RPMI7951 (cell line): Measurements from ENCODE around the gene BCL2L14.

- RAMPAGE, long total RNA: no peak
These were observed 30.9 kb upstream of the BCL2L14 start for GRCh38 chr12:12039767-12040268.

GRCh38 chr12:12070752-12071747, at the start of gene BCL2L14:
Gene BCL2L14 (plus strand): TSS chr12:12070939.
- RAMPAGE, long total RNA: no peak

DNA sequence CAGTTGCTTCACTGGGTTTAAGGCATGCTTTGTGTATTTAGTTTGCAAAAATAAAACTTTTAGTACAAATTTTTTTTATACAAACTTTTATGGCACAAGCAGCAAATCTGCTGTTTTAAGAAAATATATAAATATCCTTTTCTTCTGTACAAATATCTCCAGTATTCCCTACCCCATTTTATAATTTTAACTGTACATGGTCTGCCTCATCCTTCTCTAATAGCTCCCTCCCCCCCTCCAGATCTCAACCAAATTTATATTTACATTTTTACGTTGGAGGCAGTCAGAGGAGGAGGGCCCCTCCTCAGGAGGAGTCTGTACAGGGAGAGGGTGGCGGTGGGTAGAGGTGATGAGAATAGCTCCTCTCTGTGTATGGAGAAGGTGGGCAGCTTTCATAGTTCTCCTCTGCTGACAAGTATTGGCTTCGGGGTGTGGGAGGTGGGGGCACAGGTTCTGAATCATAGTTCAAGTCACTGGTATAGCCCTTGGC, 50.1 kb downstream of the BCL2L14 start:
- RAMPAGE, long total RNA: no peak

DNA sequence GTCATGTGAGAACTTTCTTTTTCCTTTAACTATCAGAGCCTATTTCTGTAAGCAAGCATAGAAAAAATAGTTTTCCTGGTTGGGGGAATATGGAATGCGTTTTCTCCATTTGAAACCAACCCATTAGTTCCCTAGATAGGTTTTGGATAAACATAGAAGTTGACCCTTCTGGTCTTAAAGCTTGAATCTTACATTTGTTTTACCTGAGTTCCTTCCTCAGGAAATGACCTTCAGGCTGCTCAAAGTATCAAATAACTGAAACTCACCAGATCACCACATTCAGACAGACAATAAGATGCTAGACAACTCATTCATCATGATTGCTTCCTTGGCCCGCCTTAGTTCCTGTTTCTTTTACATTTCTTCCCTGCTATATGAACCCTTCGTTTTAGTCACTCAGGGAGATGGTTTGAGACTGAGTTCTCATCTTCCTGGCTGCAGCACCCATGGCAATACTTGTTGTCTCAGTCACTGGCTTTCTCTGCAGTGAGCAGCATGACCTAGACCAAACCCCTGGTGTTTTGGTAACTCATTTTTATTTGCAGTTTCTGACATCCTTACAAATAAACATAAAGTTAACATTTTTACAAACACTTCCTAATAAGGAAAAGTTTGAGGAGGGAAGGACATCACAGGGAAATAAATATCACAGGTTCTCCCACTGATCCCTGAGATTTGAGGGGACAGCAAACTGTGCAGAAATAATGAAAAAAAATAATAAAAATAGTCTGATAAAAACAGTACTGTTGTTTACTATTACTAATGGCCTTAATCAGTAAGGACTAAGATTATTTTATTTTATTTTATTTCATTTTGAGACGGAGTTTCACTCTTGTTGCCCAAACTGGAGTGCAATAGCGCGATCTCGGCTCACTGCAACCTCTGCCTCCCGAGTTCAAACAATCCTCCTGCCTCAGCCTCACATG, 52.0 kb downstream of the LRP6 start:
- RAMPAGE, long total RNA: no peak

DNA sequence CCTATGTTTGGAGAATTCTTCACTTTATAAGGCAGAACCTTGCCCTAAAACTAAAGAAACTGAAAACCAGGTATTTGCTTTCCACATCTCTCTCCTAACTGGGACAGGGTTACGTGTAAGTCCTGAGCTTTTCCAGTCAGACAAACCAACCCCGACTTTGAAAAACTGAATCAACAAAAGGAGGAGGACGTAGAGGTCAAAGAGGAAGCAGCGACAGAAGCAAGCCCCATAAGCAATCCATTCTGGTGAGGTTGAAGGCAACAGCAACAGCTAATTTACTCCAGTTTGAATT, 47.2 kb downstream of the LRP6 start:
- RAMPAGE, long total RNA: no peak

DNA sequence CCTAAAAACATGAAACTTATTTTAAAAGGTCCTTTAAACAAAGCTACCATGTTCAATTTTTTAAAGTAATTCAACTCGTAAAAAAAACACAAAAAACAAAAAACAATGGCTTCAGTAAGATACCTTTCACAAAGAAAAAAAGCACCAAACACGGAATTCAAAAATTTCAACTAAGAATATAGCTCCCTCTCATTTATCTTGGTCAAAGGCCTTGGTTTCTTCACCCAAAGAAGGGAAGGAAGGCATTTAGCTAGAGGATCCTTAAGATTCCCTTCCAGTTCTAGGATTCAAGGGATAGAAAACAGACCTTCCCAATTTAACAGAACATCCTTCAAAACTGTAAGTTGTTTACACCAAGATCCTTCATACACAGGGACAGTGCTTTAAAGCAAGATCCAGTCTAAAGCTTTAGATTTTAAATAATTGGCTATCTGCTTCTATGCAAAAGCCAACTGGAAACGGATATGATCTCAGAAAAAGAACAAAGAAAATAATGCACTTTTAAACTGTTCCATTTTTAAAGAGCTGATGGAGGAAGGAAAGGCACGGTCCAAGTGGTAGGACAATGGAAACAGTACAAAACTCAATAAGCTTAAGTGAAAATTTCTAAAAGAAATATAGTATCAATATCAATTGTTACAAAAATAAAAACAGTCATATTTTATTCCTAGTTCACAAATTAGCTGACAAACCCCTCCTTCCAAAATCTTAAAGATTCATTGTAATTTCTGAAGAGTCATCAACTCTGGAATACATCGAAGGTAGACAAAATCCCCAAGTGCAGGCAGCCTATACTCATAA, 27.8 kb downstream of the LRP6 start:
- RAMPAGE, long total RNA: no peak

- RAMPAGE, long total RNA: no peak
These were observed 2.6 kb downstream of the LRP6 start for GRCh38 chr12:12264268-12264676.

- RAMPAGE, long total RNA: no peak
These were observed 1.4 kb downstream of the LRP6 start for GRCh38 chr12:12265357-12265992.

DNA sequence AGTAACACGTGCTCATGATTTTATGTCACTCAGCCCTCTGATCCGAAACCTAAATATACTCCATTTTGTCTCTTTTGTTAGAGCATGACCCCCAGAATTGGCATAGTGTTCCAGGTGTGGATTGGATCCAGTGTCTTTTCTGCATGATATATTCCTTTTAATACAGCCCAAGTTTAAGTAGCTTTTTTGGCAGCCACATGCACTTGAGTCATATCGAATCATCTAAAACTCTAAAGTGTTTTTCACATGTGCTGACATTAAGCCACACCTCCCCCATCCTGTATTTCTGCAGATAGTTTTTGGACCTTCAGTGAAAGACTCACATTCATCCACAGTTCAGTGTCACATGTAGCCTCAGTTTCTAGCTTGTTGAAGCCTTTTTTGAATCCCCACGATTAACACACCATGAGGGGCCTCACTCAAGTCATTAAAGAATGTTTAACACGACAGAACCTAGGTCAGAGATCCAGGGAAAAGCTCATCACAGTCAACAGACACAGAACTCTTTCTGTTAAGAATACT, 30.7 kb downstream of the BORCS5 start:
- RAMPAGE, long total RNA: no peak

DNA sequence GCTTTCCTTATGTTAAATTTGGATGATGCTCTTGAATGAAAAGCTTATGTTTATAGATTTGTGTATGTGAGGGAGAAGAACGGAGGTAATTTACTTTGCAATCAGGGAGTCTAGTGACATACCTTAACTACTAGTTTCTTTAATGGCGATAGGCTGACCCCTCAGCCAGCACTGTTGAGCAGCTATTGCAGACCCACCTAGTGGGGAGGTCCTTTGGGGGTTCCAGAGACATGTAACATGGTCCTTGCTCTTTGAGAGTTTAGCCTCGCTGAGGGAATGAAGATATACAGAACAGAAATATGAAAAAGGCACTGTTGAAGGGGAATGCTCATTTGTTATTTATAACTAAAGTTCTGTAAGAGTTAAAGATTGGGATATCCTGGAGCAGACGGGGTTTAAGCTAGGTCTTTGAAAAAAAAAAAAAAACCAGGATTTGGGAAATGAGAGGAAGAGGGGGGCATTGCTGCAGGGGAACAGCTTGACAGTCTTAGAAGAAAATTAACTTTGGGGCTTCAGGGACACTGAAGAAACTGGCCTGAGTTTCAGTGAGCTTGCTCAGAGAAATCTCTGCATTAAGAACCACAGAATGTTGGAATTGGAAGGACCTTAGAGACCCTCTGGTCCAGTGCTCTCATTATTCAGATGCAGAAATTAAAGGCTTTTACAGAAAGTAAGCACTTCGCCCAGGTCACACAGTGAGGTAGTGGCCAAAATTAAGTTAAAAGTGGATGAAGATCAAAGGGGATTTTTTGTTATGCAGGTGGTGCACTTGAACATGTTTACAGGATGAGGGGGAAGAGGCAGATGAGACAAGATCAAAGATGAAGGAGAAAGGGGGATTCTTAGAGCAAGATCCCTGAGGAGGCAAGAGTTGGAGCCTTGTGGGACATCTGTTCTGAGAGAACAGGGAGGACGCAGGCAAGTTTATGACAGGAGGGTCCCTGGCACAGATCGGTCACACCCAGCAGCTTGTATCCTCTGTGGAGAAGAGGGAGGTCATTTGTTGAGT, 83.6 kb downstream of the BORCS5 start:
- RAMPAGE, long total RNA: no peak

DNA sequence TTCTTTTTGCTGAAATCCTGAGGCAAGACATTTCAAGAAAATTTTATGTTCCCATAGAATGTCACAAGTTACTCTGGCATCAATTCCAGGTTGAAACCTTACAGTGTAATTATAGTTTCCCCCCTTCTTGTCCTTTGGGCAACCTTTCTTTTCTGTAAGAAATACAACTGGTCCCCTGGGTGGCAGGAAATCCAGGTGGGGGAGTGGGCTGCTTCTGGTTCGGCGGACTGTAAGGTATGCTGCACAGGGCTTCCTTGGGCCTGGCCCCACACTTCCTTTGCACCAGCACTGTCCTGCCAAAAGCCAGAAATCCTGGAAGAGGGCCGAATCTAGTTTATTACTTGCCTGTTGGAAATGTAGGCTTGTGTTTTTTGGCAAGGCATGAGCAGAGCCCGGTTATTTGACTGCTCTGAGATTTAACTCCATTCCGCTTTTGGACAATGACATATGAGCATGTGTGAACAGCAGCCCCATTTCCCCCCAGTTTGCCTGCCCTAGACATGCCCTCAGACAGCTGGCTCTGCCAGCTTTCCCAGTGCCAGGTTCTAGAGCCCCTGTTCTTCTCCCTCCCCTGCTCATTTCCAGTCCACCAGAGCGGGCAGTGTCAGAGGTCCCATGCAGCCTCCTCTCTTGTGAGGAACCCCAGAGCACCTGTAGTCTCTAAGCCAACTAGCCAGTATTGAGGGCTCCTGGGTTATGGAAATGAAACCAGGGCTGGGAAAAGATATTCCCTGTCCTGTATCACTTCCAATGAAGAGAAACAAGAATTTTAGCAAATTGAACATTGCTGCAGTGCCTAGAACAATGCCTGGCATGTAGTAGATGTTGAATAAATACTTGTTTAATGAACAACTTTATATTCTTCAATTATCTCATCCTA, 86.7 kb downstream of the BORCS5 start:
- RAMPAGE, long total RNA: no peak

- RAMPAGE, long total RNA: no peak
These were observed 22.0 kb downstream of the DUSP16 start for GRCh38 chr12:12540581-12541204.

GRCh38 chr12:12685191-12685767, 10.7 kb downstream of the GPR19 start:
- RAMPAGE, long total RNA: no peak

- RAMPAGE, long total RNA: no peak
These were observed 8.3 kb downstream of the CDKN1B start for GRCh38 chr12:12725155-12726137.

GRCh38 chr12:12835363-12836007, 22.3 kb downstream of the DDX47 start:
- RAMPAGE, long total RNA: no peak

- RAMPAGE, long total RNA: no peak
These were observed 5.9 kb upstream of the GPRC5A start for GRCh38 chr12:12885518-12885903.

GRCh38 chr12:12908629-12909390, 17.4 kb downstream of the GPRC5A start:
- RAMPAGE, long total RNA: no peak

DNA sequence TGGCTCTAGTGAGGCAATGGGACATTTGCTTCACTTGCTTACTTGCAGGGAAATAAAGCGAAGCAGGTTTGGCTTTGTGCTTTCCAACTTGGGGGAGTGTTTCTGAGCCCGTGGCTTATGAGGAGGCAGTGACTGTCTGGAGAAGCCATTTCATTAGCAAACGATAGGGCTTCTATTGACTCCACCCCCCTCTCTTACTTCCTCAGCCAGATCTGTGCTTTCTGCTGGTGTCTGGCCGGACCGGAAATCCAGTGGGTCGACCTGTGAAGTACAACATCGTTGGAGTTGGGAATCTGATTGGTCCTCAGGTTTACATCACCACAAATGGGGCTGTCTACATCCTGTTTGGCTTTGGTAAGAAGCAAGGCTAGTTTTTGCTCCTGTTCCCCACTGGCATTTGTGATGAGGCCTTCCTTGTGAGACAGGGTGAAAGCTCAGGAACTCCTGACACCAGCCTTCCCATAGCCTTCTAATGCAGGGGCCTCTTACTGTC, 22.3 kb downstream of the FAM234B start:
- RAMPAGE, long total RNA: no peak

- RAMPAGE, long total RNA: no peak
These were observed 9.0 kb downstream of the GSG1 start for GRCh38 chr12:13094415-13094846.

GRCh38 chr12:13098465-13099022, 4.9 kb downstream of the GSG1 start:
- RAMPAGE, long total RNA: no peak